Heart right ventricle (tissue), 2 donors: ENCODE measurements around the genes ADORA2A, ASPHD2 and TPST2.

DNA sequence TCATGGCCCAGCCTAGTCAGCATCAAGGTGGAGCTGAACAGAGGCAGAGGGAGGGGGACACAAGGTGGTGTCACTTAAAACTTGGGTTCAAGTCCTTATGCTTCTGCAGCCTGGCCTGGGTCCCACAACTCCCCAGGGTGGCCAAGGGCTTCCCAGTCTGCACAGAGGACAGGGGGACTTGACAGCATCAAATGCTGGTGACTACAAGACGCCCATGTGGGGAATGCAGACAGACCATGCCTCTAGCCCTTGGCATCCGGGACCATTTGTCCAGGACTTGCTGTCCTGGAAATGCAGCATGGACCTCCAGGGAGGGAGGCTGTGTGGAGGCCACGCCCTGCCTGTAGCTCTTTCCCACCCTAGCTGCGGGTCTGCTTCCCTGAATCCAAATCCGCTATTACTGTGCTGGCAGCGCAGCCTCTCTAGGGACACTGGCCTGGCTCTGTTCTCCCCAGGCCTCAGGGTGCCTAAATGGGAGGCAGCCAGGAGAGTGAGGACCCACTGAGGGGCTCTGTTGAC, 654 bp upstream of the GGT5 start:
- PRO-cap, 2 experiments = peak in 2 of 2 experiments; most common plus-strand start position 388 of the sequence (in 2); most common minus-strand start position 268 of the sequence (in 1)

GRCh38 chr22:24303034-24303859, 32.6 kb downstream of the SPECC1L start:
- PRO-cap, 2 experiments = peak in 1 of 2 experiments; most common plus-strand start chr22:24303291 (in 1); most common minus-strand start chr22:24303135 (in 1)

DNA sequence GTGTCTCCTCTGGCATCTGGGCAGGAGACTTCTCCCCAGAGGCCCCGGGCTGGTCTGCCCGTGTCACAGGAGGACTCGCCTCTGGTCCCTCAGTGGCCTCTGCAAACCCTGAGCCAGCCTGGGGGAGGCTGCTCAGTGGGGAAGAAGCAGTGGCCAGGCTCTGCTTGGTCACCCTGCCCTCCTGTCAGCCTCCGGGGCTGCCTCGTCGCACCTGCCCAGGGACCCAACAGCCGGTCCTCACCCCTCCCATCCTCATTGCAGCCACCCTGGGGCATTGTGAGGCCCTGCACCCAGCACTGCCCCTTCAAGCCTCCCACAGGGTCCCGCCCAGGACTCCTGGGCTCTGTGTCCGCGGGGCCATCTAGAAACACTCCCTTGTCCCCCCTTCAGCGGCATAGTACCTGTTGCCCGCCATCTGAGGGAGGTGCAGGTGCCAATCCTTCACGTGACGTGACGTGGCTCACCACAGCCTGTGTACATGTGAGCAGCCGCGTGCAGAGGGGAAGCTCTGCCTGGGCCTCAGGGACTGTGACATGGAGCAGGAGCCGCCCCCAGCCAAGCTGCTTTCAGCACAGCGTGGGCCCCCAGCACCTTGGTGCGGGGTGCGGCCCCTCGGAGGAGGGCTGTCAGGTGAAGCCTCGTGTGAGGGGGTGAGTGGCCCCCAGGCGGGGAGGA, at the start of gene ADORA2A:
TSS of gene ADORA2A (plus strand) at position 503 of the 675 bp plus-strand sequence.
- PRO-cap, 2 experiments = no peak in any of the 2 experiments

GRCh38 chr22:24431776-24432805, 4.7 kb downstream of the ADORA2A start:
- PRO-cap, 2 experiments = no peak in any of the 2 experiments

- PRO-cap, 2 experiments = no peak in any of the 2 experiments
Measured at GRCh38 chr22:24697281-24698066, 77.0 kb downstream of the PIWIL3 start.

DNA sequence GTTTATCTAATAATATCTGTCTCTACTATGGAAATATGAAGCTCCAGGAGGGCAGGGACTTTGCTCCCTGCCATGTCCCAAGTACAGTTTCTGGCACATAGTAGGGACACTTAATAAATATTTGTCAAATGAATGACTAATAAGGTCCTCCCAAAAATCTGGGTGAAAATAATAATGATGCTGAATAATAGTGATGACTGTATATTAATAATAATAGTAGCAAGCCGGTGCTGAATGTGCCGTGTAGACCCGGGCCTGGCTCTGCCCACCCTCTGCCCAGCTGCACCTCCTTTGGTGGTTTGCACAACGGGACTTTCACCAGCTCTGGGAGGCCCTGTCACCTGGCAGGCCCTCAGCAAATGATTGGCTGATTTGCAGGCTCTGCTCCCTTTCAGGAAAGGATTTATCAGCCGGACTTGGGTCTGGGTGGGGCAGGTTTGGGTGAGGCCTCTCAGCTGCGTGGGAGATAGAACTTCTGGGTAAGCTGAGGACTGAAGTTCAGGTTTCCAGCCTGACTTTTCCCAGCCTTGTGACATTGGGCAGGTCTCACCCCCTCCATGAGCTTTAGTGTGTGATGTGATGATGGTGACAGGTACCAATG, 21.3 kb downstream of the KIAA1671 start:
- PRO-cap, 2 experiments = no peak in any of the 2 experiments

GRCh38 chr22:25026569-25026917, 74.0 kb downstream of the KIAA1671 start:
- PRO-cap, 2 experiments = no peak in any of the 2 experiments

DNA sequence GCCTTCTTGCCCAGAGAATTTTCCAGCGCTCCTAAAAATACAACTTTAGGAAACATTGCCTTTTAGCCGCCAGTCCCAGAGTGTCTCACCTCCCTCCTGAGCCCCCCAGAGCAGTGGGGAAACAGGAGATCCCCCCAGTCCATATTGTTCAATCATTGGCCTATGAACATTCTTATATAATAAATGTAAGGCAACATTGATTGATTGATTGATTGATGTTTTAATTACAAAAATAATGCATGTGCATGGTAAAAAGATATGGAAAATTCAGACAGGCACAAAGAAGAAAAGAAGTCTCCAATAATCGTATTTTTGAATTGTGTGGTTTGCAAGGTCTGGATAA, 118.8 kb downstream of the KIAA1671 start:
- PRO-cap, 2 experiments = no peak in any of the 2 experiments

DNA sequence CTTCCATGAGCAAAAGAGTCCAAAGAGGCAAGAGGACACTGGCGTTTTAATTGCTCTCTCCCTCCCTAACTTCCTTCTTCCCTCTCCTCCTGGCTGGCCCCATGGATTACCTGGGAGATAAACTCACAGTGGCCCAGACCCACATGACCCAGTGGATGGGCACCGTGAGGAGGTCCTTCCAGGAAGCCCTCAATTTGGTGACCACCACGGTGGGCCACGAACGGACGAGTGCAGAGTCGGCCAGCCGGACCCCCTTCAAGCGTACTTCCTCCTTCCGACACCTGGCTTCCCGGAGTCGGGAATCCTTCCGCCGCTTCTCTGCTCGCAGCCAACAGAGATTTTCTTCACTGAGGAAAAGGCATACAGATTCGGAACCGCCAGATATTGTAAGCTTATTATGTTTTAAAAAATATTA, 87.6 kb upstream of the CRYBB3 start:
- PRO-cap, 2 experiments = no peak in any of the 2 experiments

GRCh38 chr22:25282967-25283305, 63.5 kb downstream of the CRYBB2 start:
- PRO-cap, 2 experiments = no peak in any of the 2 experiments

- PRO-cap, 2 experiments = no peak in any of the 2 experiments
Measured at GRCh38 chr22:25401978-25402911, 162.2 kb upstream of the GRK3 start.

DNA sequence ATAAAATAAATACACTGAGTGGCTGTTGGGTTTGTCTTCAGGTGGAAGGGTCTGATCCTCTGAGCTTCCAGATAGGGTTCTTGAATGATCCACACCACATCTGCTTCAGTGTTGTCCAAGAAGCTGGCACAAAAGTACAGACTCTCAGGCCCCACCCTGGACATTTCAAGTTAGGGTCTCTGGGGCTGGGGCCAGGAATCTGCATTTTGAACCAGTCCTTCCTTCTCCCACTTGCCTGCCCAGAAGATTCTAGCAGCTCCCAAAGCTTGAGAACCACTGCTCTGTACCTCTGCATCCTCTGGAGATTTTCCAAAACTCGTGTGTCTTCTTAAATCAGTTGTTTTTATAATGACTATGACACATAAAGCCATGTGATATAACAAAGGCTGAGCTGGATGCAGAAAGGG, 37.6 kb upstream of the GRK3 start:
- PRO-cap, 2 experiments = no peak in any of the 2 experiments

DNA sequence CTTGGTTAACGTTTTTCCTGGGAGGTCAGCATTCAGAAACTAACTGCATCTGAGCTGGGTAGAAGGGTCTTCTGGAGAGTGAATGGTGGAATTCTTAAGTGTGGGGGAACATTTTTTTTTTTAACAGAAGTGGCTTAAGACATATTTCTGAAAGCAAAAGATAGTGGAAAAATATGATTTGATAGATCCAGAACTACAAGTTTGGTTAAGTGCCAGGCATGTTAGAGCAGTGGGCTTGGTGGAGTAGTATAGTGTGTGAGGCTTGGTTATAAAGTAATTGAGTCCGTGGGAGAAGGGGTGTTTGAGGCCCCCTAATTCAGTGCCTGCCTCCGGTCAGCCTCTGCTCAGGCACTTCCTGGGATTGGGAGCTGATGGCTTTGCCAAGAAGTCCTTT, 66.6 kb upstream of the MYO18B start:
- PRO-cap, 2 experiments = no peak in any of the 2 experiments

DNA sequence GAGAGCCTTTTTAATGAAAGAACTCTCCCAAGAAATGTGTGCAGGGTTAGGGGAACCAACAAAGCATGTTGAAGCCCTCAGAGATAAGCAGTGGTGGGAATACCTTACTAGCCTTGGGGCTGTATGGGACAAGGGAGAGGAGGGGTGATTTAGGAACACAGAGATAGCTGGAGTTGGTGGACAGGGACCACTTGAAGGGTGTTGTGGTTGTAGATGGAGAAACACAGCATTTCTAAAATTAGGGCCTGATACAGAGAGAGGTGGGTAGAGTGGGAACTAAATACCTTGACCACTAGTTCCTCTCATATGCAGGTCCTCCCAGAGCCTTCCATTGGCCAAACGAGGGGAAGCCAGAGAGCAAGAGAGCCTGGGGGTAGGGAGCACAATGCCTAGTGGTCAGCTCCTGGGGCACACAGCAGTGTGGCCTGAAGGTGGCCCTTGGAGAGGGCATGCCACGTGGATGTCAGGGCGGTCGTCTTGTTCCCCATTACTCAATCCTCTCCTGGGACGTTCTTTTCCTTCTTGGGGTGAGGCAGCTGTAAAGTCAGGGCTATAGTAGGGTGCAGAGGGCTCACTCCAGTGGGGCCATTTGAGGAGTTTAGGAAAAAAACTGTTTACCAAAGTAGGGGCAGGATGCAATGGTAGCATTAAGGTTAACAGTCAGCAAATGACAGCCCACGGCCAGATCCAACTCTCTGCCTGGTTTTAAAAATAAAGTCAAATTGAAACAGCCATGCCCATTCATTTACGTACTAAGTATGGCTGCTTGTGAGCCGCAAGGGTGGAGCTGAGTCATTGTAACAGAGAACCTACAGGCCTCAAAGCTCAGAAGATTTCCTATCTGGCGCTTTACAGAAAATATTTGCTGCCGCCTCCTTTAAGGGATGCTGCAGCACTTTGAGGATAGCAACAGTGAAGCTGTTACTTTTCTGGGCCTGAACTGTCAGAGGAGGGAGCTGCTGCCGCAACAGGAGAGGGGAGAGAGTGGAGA, 7.5 kb downstream of the MYO18B start:
- PRO-cap, 2 experiments = peak in 1 of 2 experiments; most common plus-strand start position 795 of the sequence (in 1); most common minus-strand start position 697 of the sequence (in 1)

DNA sequence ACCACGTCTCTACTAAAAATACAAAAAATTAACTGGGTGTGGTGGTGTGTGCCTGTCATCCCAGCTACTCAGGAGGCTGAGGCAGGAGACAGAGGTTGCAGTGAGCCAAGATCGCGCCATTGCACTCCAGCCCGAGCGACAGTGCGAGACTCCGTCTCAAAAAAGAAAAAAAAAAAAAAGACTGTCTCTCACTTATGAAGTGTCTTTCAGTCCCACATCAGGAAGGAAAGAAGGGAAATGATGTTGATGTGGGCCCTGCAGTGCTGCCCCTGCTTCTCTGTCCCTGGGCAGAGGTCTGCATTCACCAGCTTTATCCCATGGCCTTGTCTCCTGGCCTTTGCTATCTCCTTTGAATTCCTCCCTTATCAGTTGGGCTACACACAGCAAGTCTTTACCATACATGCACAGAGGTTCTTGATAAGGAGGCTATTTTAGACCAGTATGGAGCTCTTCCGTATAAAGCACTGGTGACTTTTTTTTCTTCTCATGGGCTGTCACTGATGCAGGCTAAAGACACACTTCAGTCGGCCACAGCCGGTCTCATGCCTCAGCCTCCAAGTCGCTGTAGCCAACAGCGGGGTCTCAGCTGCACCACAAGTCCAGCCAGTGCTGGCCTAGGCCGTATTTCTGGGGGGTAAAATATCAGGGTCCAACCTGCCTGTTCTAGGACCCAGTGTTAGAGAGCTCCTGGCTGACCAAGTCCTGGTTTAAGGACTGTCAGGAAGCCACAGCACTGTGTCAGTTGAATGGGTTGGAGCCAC, 20.1 kb downstream of the MYO18B start:
- PRO-cap, 2 experiments = peak in 1 of 2 experiments; most common plus-strand start position 487 of the sequence (in 1); most common minus-strand start position 285 of the sequence (in 1)

DNA sequence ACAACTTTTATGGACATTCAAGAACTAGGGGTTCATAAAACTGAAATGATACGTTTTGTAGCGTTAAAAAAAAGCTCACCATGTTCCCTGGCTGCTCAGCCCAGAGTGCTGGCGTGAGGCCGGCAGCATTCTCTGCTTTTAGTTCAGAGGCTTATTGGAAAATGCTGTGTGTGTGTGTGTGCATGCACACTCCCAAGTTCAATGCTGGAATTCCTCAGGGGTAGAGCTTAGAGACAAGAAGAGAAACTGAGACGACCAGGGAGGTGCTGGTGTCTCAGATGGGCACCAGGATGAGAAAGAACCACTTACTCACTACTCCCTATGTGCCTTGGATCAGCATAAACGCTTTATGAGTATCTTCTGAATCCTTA, 102.2 kb downstream of the MYO18B start:
- PRO-cap, 2 experiments = no peak in any of the 2 experiments

GRCh38 chr22:26066488-26066898, 102.8 kb upstream of the SEZ6L start:
- PRO-cap, 2 experiments = no peak in any of the 2 experiments

DNA sequence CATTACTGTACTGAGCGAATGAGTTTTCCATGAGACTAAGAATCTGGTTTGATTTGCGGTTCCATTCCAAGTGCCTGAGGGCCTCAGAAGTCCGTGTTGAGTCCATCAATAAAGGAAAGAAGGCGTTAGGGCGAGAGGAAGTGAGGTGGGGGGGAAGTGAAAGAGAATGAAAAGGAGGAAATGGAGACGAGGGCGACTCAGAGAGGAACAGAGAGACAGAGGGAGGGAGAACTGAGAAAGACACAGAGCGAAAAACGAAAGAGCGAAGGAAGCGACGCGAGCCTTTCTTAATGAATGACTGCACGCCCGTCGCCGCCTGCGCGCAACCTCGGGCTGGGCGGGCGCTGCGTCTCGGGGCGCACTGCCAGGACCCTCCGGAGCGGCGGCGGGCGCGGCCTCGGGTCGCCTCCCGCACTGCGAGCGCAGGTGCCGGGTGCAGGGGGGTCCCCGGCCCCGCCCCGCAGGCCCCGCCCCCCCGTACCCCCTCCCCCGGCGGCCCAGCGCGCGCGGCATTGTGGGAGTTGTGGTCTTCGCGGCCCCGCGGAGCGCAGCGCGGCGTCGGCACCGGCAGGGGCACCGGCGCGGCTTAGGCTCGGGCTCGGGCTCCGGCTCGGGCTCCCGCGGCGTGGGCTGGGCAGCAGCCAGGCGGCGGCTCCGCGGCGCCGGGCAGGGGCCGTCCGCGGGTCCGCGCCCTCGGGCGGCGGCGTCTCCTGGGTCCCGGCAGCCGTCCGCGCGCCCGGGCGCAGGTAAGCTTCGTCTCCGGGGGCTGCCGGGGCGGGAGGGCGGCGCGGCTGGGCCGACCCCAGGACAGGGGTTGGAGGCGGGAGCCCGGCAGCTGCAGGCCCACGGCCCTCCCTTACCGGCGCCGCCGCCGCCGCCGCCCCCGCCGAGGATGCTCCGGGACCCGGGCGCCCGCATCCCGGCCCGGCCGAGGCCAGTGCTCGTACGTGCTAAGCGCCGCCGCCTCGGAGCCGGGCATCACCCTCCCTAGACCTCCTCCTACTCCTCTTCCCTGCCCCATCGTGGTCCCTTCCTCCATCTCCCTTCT, at the start of gene ASPHD2:
TSS of gene ASPHD2 (plus strand) at position 520 of the 1,048 bp plus-strand sequence.
- PRO-cap, 2 experiments = peak in 2 of 2 experiments; most common plus-strand start position 541 of the sequence (in 2); most common minus-strand start position 416 of the sequence (in 2)

DNA sequence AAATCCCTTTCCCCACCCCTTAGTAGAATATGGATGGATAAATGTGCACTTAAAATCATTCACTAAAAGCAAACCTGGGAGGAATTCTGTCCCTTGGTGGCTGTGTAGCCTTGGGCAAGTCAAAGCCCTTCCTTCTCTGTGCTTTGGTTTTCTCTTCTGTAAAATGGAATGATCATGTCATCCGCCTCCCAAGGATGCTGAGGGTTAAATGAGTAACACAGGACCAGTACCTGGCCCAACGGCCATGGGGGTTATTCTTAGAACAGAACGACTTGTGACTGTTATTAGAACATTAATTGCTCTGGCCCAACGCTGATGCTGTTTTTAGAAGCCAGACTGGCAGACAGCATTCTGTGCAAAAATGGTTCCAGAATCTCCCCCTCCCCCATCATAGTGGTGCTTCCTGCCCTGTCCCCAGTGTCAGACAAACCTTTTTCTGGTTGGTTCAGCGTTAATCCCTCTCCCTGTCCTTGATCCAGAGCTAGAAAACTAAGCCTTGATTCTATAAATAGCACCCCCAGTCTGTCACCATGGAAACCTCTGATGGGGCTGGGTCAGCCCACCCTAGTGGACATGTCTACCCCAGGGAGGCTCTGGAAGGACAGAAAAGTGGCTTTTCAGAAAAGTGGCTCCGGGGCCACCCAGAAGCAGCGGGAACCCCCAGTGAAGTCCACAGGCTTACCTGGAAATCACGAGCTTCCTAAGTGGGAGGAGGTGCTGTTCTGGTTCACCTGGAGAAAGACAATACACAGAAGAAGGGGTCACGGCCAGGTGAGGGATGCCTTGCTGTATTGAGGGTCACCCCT, 15.5 kb upstream of the TFIP11 start:
- PRO-cap, 2 experiments = no peak in any of the 2 experiments

- PRO-cap, 2 experiments = peak in 2 of 2 experiments; most common plus-strand start chr22:26590220 (in 2); most common minus-strand start chr22:26590097 (in 1)
Measured at GRCh38 chr22:26590013-26590666, at the start of gene TPST2. TPST2 (minus strand) TSS chr22:26590132.